Lung (tissue), 4 donors: ENCODE results near the gene PRPF38A.

GRCh38 chr1:51649528-51649881, 32.6 kb downstream of the OSBPL9 start:
- PRO-cap = no peak
- RAMPAGE, long total RNA = no peak
- RRBS = no CpG with 5 or more reads among the region's 2 CpGs

DNA sequence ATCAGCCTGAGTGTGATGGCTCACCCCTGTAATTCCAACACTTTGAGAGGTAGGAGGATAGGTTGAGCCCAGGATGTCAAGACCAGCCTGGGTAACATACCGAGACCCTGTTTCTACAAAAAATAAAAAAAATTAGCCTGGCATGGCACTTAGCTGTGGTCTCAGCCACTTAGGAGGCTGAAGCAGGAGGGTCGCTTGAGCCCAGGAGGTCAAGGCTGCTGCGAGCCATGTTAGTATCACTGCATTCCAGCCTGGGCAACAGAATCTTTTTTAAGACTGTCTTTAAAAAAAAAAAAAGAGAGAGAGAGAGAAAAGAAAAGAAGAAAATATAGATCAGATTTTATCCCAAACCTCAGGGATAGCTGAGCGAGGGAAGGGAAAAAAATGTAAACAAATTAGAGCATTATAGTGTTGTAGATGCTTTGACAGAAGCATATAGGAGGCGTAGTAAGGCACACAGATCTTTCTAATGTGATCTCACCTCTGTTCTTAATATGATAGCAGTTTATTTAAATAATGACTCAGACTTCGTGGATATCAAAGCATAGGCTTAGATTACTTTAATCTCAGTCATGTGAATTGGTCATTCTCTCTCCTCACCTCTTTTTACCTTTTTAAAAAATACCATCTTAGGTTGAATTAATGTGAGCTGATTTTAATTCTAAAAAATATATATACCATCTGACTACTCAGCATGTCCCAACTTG, 76.4 kb downstream of the OSBPL9 start:
- PRO-cap = no peak
- RAMPAGE, long total RNA = no peak
- RRBS = no CpG with 5 or more reads among the region's 6 CpGs

DNA sequence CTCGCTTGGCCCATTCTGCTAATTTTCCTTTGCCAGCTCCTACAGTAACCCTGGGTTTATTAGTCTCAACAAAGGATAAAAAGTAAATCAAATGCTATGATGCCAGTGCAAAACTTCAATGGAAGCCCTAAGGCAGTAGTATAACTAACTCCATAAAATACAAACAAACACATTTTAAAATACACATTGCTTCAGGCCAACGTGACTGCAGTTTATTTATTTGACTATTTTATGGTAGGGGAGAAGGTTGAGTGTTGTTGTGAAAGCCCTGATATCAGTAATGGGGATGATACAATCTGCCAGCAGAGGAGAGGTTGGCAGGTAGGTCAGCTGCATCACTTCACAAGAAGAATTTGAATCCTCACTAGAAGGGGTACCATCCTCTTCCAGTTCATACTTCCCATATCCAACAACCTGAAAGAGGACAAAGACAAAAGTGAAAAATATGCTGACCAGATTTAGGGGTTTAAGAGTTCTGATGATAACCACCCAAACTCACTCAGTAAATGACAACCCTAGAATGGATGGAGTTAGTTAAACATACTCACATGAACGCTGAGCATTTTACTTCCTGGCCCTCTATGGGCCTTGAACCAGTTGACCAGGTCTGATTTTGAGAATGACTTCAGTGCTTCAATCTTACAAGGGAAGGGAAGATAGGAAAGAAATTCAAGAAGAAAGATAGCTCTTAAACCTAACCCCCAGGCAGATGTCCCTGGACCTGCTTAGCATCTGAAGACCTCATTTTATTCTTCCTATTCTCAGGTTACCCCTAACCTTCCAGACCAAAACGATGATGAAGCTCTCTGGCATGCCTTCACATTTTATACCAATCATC, 89.3 kb downstream of the NRDC start:
- PRO-cap = no peak
- RAMPAGE, long total RNA = no peak
- RRBS = no CpG with 5 or more reads among the region's 4 CpGs

DNA sequence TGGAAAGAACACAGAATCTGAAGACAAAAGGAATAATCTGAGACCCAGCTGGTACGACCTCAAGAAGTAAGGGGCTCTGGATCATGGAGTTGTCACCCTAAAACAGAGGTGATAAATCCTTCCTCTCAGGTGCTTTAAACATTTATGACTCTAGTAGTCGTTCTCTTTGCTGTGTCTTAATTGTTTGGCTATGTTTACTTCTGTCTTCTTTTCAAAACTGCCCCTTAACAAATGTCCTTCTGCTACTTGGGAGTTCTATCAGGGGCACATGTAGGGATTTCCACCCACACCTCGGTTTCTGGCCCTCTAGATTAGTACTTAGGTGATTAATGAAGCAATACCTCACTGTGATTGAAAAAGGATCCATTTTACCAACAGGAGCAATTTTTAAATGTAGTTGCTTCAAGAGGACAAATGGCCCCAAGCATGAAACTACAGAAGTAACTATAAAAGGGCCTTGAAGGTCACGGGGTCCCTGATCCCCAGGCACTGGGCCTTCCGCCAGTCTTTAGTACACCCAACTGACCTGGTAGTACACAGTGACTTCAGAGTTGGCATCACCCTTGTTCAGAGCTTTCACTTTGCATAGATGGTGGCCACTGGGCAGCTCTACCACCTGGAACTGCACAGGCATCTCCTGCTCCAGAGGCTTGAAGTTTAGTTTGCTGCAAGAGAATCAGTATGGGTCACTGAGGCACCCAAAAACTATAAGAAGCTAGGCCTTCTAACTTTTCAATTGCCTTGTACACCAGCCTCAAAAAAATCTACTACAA, 84.4 kb downstream of the NRDC start:
- PRO-cap = no peak
- RAMPAGE, long total RNA = no peak
- RRBS = no CpG with 5 or more reads among the region's 5 CpGs

GRCh38 chr1:51955621-51956194, 34.8 kb downstream of the RAB3B start:
- PRO-cap = no peak
- RAMPAGE, long total RNA = no peak
- RRBS = no CpG with 5 or more reads among the region's 6 CpGs

DNA sequence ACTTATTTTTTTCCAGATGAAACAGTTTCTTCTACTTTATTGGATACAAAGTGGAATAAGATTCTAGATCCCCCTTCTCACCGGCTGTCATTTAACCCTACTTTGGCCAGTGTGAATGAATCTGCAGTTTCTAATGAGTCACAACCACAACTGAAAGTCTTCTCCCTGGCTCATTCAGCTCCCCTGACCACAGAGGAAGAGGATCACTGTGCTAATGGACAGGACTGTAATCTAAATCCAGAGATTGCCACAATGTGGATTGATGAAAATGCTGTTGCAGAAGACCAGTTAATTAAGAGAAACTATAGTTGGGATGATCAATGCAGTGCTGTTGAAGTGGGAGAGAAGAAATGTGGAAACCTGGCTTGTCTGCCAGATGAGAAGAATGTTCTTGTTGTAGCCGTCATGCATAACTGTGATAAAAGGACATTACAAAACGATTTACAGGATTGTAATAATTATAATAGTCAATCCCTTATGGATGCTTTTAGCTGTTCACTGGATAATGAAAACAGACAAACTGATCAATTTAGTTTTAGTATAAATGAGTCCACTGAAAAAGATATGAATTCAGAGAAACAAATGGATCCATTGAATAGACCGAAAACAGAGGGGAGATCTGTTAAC, 95.7 kb downstream of the ZFYVE9 start:
- PRO-cap = no peak
- RAMPAGE, long total RNA = no peak
- RRBS = no CpG with 5 or more reads among the region's 4 CpGs

GRCh38 chr1:52404270-52405385, at the start of gene PRPF38A:
Gene PRPF38A, plus strand, starts transcription at chr1:52404602.
- PRO-cap = bidirectional peak, plus-strand start at chr1:52404602, minus-strand start at chr1:52404376
- RAMPAGE, long total RNA = no peak
- RRBS = 2% methylated on average over 7 of the region's 55 CpGs

- PRO-cap = no peak
- RAMPAGE, long total RNA = no peak
- RRBS = no CpG with 5 or more reads among the region's 6 CpGs
Observed at GRCh38 chr1:52633698-52633914, 638 bp downstream of the SHISAL2A start.

DNA sequence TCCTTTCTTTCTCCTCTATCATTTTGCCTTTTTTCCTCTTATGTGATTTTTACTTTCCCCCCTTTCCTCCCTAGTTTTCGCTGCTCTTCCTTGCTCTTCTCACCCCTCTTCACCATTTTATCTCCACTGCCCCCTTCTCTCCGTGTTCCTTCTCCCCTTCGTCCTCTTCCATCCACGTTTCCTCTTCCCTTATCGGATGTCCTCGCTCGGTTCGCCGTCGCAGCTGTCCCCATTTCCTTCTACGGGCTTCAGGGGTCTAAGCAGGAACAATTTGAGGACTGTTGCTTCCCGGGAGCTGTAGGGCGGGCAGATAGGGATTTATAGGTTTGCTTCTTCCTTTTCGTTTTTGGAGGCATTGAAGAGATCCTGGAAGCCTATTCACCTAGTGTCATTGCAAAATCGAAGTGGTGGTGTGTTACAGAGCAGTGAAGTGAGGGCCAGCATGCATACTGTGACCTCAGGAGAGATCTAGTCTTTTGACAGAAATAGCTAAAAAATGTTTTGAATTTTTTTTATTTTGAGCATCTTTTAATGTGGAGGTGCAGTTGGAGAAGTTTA, 820 bp downstream of the ZYG11B start:
- PRO-cap = no peak
- RAMPAGE, long total RNA = no peak
- RRBS = no CpG with 5 or more reads among the region's 15 CpGs

- PRO-cap = no peak
- RAMPAGE, long total RNA = no peak
- RRBS = no CpG with 5 or more reads among the region's 4 CpGs
Observed at GRCh38 chr1:52914996-52915757, 6.4 kb downstream of the ECHDC2 start.

DNA sequence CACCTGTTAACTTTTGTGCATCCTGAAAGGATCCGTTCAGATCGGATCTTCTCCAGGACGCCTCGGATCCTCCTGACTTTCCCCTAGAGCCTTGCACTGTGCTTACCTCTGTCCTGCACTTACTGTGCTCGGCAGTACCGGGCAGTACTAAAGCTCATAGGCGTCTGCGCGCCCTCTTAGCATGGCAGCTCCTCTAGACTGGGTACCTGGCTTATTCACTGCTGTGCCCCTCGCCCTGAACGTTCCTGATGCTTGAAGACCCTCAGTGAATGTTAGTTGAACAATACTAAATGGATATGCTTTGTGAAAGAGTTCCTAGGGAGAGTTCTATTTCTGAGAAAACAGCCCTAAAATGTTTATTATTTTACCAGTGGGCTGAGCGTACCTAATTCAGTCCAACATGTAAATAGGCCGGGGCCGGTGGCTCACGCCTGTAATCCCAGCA, 1.0 kb downstream of the SCP2 start:
- PRO-cap = no peak
- RAMPAGE, long total RNA = no peak
- RRBS = no CpG with 5 or more reads among the region's 15 CpGs

DNA sequence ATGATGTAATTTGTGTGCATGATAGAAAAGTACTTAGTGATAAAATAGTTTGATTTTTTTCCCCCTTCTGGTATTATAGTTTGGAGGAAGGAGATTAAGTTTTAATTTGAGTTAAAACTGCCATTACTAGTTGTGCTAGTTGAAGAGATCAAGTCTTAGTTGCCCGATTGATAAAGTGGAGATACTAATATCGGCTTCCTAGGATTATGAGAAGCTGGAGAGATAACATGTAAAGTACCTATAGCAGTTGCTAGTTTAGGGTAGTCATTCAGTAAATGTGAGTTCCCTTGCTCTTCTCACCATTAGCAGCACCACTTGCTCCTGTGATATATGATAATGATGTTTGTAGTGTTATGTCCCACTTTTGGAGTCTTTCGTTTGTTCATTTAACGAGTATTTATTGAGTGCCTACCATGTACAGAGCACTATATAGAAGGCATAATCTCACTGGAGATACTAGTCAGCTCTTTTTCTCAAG, 9.6 kb upstream of the PODN start:
- PRO-cap = no peak
- RAMPAGE, long total RNA = no peak
- RRBS = no CpG with 5 or more reads among the region's 4 CpGs

DNA sequence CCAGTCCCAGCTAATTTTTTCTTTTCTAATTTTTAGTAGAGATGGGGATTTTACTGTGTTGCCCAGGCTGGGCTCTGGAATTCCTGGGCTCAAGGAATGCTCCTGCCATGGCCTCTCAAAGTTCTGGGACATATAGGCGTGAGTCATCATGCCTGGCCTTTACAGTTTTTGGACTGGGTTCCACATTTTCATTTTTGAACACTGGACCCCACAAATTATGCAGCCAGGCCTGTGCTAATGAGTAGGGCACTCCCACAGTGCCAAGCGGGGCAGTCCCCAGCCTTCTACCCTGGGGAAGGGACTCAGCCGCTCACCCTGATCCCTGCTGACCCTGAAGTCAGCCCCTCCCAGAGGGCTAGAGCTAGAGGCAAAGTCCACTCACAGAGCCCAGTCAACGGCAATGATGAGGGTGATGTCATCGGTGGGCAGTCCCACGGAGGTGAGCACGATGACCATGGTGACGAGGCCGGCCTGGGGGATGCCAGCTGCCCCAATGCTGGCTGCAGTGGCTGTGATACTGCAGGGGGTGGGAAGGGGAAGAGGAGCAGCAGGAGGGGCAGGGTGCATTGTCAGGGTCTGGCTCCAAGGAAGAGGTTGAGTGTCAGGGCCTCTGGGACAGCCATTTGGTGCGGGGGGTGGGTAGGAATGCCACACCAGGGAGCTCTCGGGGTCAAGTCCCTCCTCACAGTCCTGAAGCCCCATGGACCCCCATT, 27.6 kb downstream of the PODN start:
- PRO-cap = no peak
- RAMPAGE, long total RNA = no peak
- RRBS = no CpG with 5 or more reads among the region's 11 CpGs

DNA sequence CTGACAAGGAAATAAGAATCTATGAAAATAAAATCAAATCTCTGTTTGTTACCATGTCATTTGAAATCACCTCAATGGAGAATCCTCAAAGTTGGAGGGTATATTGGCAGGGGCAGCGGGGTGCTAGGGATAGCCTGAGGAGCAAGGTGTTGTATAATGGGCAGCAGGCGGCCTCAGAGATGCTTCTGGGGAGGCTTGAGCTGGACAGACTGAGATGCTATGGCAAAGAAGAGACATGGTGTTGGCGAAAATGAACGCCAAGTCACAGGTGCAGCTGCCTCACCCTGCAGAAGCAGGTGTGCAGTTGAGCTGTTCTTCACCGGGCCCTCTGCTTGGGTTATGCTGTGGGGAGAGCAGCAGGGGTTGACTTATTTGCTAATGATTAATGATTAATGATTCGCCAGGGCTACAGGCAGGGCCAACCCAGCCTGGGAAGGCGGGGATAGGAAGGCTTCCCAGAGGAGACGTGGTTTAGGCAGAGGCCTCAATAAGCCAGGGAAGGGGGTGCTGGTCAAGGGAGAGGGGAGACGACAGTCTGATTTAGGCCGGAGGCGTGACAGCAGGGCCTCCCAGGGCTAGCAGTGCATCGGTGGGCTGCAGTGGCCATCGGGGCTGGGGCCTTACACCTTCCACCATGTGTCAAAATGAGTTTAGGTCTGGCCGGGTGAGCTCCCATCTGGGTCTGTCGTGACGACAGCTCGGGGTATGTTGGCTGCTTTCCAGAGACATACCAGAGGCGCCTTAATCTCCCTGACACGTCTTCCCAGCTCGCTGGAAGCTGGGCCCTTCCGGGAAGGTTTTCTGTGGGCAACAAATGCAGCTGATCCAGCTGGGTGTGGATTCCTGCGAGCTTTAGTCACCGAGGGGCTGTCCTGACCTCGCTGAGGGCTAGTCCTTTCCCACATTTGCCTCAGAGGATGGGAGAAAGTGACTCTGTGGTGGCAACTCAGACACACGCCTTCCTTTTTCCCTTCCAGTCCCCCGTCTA, 3.5 kb upstream of the SLC1A7 start:
- PRO-cap = no peak
- RAMPAGE, long total RNA = no peak
- RRBS = 13% methylated on average over 8 of the region's 26 CpGs

DNA sequence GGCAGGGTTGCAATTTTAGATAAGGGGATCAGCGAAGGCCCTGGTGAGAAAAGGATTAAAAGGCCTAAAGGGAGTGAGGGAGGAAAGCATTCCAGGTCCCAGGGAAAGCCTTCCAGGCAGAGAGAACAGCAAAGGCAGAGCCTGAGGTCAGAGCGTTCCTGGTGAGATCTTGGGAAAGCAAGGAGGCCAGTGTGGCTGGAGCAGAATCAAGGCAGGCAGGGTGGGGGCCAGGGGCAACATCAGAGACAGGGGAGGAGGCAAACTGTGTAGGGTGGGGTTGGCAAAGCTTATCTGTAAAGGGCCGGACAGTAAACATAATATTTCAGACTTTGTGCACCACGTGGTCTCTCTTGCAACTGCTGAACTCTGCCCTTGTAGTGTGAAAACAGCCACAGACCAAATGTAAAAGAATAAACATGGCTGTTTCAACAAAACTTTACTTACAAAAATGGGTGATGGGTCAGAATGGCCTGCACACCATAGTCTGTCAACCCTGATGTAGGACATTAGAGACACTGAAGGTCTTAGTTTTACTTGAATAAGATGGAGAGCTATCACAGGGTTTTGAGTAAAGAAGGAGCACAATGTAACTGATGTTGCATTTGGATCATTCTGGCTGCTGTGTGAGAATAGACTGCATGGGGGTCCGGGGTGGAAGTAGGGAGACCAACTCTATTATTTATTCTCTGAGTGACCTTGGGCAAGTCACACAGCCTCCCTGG, 13.2 kb upstream of the CPT2 start:
- PRO-cap = no peak
- RAMPAGE, long total RNA = no peak
- RRBS = no CpG with 5 or more reads among the region's 5 CpGs

GRCh38 chr1:53195329-53196039, 1.1 kb upstream of the CPT2 start:
- PRO-cap = no peak
- RAMPAGE, long total RNA = no peak
- RRBS = no CpG with 5 or more reads among the region's 9 CpGs

GRCh38 chr1:53325920-53326386, 1.9 kb downstream of the LRP8 start:
- PRO-cap = no peak
- RAMPAGE, long total RNA = no peak
- RRBS = 2% methylated on average over 24 of the region's 36 CpGs

GRCh38 chr1:53459452-53460249, 452 bp downstream of the DMRTB1 start:
- PRO-cap = no peak
- RAMPAGE, long total RNA = no peak
- RRBS = 91% methylated on average over 21 of the region's 78 CpGs

DNA sequence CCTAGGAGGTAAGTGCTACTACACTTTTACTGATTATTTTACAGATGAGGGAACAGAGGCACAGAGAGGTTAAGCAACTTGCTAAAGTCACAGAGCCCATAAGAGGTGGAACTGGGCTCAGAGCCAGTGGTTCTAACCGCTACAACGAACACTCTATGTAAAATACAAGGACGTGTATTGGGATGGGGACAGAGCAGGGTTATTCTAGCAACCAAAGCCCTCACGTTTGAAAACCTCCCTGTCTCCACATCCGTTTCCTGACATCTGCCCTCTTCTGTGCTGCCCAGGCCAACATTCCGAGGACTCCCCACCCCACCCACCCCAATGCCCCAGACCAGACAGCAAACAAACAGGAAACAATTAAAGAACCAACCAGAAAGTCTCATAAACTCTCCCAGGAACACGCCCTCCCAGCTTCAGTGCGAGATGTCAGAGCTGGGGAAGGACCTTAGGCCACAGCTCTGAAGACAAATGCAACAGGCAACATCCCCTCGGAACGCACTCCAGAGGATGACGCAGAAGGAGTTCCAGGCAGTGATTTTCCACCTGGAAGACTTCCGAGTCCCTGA, 41.1 kb downstream of the GLIS1 start:
- PRO-cap = no peak
- RAMPAGE, long total RNA = no peak
- RRBS = no CpG with 5 or more reads among the region's 12 CpGs

DNA sequence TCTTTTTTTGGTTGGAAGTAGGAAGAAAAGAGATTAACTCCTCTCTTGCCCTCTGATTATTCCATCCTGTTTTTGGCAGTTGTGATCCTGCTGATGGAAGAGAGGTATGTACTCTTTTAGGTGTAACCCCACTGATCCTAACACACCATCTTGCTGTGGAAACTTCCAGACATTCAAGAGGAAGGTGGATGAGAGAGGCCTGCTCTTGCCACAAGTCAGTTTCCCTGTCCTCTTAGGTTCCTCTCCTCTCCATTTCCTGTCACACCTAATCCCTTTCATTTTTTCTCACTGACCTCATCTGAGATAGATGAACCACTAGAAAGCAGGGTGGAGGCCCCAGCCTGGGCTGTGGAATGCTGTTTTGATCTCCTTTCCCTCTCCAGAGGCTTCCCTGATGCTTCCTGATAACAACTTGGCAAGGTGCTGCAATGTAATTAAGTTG, 11.0 kb downstream of the LRRC42 start:
- PRO-cap = no peak
- RAMPAGE, long total RNA = no peak